Fallopian tube (tissue), 1 donor: ENCODE measurements around a stretch of chr17.

GRCh38 chr17:82517321-82517594 is 2.3 kb upstream of the FOXK2 start:
- PRO-cap = no peak

DNA sequence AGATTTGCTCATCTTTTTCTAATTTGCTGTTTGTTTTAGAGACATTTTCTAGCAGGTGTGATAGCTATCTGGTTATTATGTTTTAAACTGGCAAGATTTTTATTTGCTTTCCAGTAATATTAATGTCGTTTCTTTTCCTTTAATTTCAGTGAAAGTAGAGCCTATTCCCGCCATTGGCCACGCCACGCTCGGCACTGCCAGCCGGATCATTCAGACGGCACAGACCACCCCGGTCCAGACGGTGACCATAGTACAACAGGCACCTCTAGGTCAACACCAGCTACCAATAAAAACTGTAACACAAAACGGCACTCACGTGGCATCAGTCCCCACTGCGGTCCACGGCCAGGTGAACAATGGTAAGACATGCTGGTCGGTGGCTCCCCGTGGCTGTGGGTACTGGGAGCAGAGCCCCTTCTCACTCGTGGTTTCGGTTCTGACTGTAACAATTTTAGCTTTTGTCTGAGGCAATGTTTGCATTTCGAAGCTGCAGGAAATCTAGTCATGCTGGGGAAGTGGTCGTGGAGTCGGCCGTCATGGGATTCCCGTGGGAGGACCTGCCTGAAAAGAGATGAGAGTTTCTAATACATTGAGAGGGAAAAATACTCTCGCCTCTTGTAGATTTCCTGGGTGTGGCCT is 61.2 kb downstream of the WDR45B start:
- PRO-cap = no peak

DNA sequence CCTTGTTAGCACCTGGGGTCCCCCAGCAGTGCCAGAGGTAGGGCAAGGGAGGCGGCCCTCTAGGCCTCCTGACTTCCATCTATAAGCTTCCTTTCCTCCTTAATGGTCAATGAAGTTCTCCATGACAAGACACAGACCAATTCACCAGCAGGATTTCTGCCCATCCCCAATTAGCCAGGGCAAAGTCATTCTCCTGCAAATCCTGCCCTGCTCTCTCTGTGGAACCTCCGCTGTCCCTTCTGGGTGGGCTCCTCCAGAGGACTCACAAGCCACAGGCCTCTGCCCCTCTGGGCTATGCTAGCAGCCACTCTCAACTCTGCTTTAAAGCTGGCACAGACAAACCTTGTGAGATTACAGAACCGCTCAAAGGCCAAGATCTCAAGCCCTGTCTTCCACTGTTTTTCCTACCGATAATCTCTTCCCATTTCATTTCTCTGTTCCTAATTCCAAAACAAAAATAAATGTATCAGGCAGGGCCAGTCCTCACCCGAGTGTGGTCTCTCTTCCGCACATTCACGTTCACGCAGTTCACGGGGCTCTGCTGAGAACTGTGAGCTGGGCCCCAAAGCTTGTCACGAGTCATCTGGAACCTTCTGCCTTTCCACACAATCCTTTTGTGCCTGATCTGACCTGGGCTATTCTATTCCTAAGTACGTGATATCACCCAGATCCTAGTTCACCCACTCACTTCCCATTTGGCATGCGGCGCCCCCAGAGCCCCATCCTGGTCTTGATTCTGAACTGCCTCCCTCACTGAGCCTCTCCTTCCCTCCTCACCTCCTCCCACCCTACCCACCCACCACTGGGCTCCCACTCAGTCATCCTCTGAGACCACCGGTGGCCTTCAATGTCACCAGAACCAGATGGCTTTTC is 18.8 kb downstream of the WDR45B start:
- PRO-cap = no peak

GRCh38 chr17:82658354-82658880 is 10.2 kb upstream of the WDR45B start:
- PRO-cap = no peak

GRCh38 chr17:82735841-82736187 is 399 bp downstream of the FN3K start:
- PRO-cap = no peak

- PRO-cap = no peak
Observed at GRCh38 chr17:82751038-82751300, 896 bp upstream of the TBCD start.

DNA sequence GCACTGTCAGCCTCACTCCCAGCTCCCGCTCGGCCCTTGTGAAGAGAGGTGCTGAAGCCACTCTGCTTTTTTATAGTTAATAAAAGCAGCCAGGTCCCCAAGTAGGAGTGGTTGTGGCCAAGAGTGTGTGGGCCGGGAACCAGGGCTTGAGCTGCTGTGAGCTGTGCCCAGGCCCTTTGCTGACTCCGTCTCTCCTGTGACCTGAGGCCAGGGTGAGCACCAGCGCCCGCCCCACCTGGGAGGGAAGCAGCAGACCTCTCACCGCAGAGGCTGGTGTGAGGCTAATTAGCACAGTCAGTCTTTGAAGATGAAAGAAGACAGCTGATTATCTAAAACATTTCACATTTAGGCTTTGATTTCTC is 36.7 kb downstream of the TBCD start:
- PRO-cap = no peak

DNA sequence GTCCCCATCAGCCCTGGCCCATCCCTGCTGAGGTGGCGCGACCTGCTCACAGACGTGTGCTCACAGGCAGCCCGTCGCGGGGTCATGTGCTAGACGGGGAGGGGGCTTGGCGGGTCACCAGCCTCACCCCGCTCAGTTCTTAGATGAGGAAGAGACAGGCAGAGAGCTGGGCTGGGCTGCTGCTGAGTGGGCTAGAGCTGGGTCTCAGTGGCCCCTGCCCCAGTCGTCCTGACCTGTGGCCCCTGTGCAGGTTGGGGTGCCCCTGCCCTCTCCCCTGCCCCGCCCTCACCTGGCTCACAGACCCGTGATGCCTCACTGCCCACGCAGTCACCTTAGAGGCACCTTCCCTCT is 37.4 kb downstream of the TBCD start:
- PRO-cap = no peak

GRCh38 chr17:82799435-82799925 is 40.3 kb downstream of the ZNF750 start:
- PRO-cap = no peak

- PRO-cap = no peak
Observed at GRCh38 chr17:82804558-82805460, 35.0 kb downstream of the ZNF750 start.

DNA sequence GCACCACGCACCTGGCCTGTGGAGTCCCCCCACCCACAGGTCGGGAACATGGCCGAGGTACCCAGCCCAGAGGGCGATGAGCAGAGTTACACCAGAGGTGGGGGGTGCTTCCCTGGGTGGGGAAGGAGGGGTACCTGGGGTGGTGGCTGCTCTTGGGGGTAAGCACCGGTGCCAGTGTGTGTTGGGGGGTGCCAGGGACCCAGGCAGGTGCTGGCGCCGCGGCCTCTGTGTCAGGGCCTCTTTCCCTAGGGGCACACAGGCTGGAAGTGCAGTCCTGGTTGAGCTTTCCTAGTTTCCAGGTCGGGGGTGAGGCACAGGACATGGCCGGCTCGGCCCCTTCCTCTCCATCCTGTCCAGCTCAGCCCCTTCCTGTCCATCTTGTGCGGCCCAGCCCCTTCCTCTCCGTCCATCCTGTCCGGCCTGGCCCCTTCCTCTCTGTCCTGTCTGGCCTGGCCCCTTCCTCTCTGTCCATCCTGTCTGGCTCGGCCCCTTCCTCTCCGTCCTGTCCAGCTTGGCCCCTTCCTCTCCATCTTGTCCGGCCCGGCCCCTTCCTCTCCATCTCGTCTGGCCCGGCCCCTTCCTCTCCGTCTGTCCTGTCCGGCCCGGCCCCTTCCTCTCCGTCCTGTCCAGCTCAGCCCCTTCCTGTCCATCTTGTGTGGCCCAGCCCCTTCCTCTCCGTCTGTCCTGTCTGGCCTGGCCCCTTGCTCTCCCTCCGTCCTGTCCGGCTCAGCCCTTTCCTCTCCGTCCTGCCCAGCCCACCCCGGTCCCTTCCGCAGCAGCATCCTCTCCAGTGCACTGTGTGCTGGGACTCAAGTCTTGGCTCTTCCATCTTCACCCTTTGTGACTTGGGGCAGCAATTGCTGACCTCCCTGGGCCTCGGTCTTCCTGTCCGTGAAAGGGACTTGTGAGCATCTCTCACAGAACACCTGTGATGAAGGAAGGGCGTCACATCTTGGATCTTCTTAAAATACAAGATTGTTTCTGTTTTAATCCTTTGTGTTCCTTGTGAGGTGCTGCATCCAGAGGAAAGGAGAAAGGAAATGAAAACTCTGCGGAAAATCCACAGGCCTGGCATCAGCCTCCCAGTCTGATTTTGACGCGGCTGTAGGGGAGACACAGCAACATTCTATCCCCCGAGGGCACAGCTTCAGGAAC is 5.4 kb upstream of the ZNF750 start:
- PRO-cap = bidirectional peak, plus-strand start at position 678 of the sequence, minus-strand start at position 562 of the sequence

- PRO-cap = no peak
Observed at GRCh38 chr17:82885712-82886280, 46.0 kb upstream of the ZNF750 start.

- PRO-cap = no peak
Observed at GRCh38 chr17:82947386-82948142, 104.0 kb downstream of the B3GNTL1 start.

GRCh38 chr17:83010178-83010659 is 41.4 kb downstream of the B3GNTL1 start:
- PRO-cap = no peak

DNA sequence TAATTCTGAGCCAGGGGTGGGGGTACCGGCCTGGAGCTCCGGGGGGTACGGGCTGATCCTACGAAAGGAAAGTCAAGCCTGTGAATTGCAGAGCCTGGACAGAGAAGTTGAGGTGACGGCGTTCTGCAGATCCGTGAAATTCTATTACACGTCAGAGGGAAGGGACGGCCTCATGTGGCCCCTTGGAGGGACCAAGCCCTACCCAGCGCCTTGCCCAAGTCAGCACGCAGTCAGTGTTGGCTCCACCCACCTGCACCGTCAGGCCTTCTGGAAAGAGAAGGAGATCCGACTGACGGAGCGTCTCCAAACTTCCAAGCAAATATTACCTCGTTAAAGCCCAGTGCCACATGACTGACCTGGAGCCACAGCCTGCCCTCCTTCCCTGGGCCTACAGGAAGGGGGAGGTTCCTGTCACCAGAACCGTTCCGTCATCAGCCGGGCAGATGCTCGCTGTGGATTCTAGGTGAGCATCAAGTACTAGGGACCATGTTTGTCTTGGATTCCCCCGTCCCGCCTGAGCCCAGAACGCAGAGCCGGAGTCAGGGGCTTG is 5.0 kb upstream of the B3GNTL1 start:
- PRO-cap = no peak

DNA sequence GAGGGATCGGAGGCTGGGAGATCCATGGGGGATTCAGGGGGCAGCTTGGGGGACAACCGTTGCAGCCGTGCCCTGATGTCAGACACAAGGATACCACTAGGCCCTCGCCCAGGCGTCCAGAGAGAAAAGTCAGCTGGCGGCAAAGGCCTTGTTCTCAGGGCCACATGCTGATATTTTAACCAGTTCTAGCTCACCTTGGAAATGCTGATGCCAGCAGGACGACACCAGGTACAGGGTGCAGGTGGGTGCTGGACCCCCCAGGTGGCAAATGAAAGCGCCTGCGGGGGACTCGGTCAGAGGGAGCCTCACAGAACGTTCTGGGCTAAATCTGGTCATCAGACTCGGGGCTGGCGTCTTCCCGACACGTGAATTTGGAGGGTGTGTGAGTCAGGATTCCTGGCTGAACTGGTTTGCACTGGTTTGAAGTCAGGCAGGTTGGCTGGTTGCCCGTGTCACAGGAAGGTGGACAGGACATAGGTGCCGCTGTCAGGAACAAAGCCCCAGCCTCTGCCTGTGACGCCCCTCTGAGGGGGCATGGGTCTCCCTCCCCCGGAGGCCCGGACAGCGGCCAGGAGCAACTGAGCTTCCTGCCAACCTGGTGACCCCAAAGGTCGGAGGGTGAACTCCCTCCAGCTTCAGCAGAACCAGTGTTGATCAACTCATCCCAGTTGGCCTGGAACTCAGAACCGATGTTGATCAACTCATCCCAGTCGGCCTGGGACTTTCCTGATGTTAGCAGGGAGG is 13.1 kb upstream of the B3GNTL1 start:
- PRO-cap = no peak

DNA sequence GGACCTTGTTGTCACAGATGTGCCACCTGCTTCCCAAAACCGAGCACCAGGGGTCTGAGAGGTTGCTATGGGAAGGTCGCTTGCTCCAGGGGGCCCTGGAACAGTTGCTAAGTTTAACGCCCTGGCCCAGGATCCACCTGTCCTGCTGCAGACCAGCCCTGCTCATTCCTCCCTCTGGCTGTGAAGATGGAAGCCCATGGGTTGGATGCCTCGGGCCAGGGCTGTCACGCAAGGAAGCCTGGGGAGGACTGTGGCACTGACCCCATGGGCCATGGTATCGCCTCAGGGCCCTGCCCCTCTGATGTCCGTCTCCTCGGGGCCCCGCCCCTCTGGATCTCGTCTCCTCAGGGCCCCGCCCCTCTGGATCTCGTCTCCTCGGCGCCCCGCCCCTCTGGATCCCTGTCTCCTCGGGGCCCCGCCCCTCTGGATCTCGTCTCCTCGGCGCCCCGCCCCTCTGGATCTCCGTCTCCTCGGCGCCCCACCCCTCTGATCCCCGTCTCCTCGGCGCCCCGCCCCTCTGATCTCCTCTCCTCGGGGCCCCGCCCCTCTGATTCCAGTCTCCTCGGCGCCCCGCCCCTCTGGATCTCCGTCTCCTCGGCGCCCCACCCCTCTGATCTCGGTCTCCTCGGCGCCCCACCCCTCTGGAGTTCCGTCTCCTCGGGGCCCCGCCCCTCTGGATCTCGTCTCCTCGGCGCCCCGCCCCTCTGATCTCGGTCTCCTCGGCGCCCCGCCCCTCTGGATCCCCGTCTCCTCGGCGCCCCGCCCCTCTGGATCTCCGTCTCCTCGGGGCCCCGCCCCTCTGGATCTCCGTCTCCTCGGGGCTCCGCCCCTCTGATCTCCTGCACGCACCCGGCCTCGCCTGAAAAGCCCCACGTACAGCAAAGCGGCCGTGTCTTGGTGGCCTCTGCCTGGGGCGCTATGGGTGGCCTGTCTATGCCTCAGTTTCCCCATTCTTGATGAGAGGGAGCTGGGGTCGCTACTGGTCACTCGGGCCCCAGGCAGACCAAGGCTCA is 24.0 kb downstream of the METRNL start:
- PRO-cap = bidirectional peak, plus-strand start at position 180 of the sequence, minus-strand start at position 182 of the sequence; bidirectional peak, plus-strand start at position 548 of the sequence, minus-strand start at position 300 of the sequence

DNA sequence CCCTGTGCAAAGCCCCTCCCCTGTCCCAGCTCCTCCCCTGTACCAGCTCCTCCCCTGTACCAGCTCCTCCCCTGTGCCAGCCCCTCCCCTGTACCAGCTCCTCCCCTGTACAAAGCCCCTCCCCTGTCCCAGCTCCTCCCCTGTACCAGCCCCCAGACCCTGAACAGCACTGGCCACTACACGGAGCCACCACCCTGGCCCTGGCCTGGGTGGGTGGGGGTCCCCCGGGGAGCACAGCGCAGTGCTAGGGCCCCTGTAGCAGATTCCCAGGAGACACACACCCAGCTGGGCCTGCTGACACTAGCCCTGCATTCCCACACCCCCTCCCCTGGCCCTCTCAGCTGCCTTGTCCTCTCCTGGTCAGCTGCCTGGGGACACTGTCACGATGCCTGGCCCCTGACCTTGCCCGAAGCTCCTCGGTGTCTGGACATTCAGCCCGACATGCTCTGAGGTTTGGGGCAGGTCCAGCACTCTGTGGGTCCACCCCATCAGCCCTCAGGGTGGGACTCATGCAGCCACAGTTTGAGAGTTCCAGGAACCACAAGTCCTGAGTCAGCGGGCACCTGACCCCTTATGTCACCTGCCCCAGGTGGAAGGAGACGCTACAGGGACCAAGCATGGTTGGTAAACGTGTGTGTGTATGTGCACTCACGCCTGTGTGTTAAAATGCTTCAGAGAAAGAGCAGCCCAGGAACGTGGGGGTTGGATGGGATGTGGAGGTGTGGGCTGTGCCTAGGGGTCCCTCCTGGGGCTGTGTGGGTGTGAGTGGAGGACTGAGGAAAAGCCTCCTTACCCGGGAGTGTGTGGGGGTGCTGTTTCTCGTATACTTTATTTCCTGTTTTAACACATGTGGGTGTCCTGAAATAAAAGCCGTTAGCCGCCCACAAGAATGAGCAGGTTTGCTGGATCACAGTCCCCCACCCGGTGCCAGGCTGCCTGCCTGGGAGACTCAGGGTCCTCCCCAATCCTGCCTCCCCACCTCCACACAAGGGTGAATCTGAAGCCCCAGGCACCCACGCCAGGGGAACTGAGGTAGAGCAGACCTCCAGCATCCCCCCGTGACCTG is 114.3 kb downstream of the METRNL start:
- PRO-cap = no peak